HT1080 (cell line): ENCODE results near the gene VPS4A.

DNA sequence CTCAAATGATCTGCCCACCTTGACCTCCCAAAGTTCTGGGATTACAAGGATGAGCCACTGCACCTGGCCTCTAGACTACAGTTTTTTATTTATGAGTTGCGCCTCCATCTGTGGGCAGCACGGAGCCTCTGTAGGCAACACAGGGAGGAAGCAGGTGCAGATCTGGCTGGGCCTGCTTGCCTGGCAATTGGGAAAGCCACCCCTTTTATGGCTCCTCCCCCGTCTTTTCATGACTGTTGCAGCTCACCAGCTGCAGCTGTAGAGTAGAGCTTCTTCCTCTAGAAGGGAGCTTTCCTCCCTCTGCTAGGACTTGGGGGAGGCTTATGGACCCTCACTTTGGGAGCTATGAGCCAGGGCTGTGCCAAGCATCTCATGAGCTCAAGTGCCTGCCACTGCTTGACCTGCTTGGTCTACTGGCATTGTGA is 7.1 kb upstream of the SLC7A6 start:
RAMPAGE:
- cytosol, long total RNA: no peak
- long total RNA: no peak
- nucleus, long total RNA: no peak

GRCh38 chr16:68298088-68298700 is 12.6 kb downstream of the SLC7A6OS start:
RAMPAGE:
- cytosol, long total RNA: no peak
- long total RNA: no peak
- nucleus, long total RNA: no peak

RAMPAGE:
- cytosol, long total RNA: no peak
- long total RNA: no peak
- nucleus, long total RNA: no peak
These were observed 35.1 kb downstream of the PRMT7 start for GRCh38 chr16:68345764-68346379.

GRCh38 chr16:68360923-68361763 is 50.3 kb downstream of the PRMT7 start:
RAMPAGE:
- cytosol, long total RNA: no peak
- long total RNA: no peak
- nucleus, long total RNA: no peak

GRCh38 chr16:68397521-68397982 is 50.8 kb downstream of the SMPD3 start:
RAMPAGE:
- cytosol, long total RNA: no peak
- long total RNA: no peak
- nucleus, long total RNA: no peak

DNA sequence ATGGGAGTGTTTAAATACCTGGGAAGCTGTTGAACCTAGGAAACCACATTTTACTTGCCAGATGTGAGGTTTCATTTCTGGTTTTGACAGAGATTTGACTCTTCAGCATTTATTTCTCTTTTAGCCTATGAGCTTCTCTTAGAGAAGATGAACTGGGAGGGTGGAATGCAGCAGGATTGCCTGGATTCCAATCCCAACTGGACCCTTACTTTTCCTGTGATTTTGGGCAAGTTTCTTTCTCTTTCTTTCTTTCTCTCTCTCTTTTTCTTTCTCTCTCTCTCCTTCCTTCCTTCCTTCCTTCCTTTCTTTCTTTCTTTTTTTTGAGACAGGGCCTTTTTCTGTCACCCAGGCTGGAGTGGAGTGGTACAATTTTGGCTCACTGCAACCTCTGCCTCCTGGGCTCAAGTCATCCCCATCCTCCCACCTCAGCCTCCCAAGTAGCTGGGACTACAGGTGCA is 20.4 kb downstream of the CDH1 start:
RAMPAGE:
- cytosol, long total RNA: no peak
- long total RNA: no peak
- nucleus, long total RNA: no peak

RAMPAGE:
- cytosol, long total RNA: no peak
- long total RNA: no peak
- nucleus, long total RNA: no peak
These were observed 41.5 kb downstream of the CDH1 start for GRCh38 chr16:68778298-68779326.

DNA sequence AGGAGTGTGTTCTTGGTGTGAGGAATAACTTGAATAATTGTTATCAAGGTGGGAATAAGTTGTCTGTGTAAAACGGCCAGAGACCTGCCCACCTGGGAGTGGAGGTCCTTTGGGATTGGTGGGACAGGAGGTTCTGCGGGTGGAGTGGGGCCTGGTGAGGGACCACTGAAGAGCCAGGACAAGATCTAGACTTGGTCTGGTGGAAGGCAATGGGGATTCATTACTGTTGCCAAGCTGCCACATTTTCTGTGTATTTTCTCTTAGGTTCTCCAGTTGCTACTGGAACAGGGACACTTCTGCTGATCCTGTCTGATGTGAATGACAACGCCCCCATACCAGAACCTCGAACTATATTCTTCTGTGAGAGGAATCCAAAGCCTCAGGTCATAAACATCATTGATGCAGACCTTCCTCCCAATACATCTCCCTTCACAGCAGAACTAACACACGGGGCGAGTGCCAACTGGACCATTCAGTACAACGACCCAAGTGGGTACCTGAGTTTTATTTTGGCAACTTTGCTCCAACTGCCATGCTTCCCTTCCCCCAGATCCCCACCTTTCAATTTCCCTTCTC is 21.5 kb upstream of the TANGO6 start:
RAMPAGE:
- cytosol, long total RNA: no peak
- long total RNA: no peak
- nucleus, long total RNA: no peak

RAMPAGE:
- cytosol, long total RNA: no peak
- long total RNA: no peak
- nucleus, long total RNA: no peak
These were observed 16.0 kb upstream of the HAS3 start for GRCh38 chr16:69089475-69089822.

RAMPAGE:
- cytosol, long total RNA: no peak
- long total RNA: no peak
- nucleus, long total RNA: no peak
These were observed 8.9 kb upstream of the VPS4A start for GRCh38 chr16:69302115-69302774.

GRCh38 chr16:69311174-69312262 is at the start of gene VPS4A:
Gene VPS4A (plus strand): TSS chr16:69311350.
RAMPAGE:
- cytosol, long total RNA: no peak
- long total RNA: no peak
- nucleus, long total RNA: no peak

DNA sequence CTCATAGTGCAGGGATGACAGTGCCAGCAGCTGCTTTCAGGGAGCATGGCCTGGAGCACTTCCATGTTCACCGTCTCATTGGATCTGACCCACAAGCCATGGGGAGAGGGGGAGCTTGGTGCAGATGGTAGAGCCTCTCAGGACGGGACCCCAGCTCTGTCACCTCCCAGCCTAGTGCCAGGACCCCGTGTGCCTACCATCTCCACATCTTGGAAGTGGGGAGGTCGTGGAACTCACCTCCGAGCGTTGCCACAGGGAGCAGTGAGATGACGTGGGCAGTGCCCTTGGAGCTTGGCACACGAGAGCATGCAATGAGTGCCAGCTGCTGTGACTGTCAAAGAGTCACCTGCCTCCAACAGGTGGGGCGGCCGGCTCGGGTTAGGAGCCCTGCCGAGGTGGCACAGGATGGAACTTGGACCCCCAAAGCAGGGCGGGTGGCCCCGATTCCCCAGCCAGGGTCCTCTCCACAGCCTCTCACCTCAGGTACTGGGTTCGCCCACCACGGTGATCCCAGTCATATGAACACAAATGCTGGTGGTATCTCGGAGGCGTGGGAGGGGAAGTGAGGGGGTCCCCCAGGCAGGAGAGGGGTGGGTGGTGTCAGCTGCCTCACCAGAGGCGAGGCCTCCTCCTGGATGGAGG is 5.4 kb downstream of the VPS4A start:
RAMPAGE:
- cytosol, long total RNA: no peak
- long total RNA: no peak
- nucleus, long total RNA: no peak

GRCh38 chr16:69323260-69324024 is 6.9 kb downstream of the PDF start:
RAMPAGE:
- cytosol, long total RNA: no peak
- long total RNA: no peak
- nucleus, long total RNA: no peak

GRCh38 chr16:69324050-69325230 is 5.9 kb downstream of the PDF start:
RAMPAGE:
- cytosol, long total RNA: no peak
- long total RNA: no peak
- nucleus, long total RNA: no peak

DNA sequence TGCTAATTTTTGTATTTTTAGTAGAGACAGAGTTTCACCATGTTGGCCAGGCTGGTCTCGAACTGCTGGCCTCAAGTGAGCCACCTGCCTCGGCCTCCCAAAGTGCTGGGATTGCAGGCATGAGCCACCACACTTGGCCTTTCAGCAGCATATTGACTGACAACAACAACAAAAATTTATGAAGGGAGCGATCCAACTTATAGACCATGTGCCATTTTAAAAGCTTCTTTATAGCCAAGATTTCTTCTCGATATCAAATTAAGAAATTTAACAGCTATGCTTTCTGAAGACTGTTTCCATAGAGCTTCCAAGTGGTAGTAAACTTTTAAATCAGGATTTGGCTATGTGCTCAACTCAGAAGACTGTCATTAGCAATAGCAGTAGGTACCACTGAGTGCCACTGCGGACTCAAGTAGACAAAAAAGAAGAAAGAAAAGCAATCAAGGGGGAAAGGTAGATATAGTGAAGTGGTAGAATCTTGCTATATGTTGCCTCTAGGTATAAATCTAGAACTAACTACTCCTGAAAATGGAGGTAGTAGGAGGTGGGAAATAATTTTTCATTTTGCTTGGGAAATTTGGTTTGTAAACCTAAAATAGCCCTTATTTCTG is 36.5 kb downstream of the NQO1 start:
RAMPAGE:
- cytosol, long total RNA: no peak
- long total RNA: no peak
- nucleus, long total RNA: no peak

DNA sequence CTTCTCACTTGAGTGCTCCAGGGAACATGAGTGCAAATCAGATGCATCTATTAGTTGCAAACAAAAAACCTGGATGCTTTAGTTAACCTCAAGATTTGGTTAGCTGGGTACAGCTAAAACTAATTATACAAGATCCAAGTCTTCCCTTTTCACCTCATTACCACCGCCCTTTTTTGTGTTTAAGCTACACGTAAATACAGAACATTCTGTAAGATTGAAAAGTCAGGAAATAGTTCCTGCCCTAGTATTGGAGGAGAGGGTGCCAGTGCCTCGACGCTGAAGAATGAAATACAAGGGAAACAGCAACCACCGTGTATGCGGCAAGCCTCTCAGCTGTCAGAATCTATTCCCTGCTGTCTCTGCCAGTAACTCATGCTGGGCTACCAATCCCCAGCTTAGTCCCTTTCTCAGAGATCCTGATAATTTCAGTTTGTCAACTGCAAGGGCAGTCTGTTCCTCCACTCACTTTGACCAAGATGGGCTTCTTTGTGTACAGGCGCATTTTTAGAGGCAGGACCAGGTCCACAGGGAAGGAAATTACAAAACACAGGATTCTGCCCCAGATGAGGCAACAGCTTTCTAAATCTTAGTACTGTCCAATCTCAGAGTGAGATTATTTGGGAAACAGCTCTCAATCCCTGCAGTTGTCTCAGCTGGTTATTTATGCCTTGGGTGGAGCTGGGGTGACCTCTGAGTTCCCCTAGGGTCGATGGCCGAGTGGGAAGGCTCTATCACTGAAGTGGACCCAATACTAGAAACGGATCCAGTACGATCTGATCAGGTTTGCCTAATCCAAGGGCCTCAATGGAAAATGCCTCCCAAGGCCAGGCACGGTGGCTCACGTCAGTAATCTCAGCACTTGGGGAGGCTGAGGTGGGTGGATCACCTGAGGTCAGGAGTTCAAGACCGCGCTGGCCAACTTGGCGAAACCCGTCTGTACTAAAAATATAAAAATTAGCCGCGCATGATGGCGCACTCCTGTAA is 1.3 kb downstream of the NQO1 start:
RAMPAGE:
- cytosol, long total RNA: no peak
- long total RNA: no peak
- nucleus, long total RNA: no peak

DNA sequence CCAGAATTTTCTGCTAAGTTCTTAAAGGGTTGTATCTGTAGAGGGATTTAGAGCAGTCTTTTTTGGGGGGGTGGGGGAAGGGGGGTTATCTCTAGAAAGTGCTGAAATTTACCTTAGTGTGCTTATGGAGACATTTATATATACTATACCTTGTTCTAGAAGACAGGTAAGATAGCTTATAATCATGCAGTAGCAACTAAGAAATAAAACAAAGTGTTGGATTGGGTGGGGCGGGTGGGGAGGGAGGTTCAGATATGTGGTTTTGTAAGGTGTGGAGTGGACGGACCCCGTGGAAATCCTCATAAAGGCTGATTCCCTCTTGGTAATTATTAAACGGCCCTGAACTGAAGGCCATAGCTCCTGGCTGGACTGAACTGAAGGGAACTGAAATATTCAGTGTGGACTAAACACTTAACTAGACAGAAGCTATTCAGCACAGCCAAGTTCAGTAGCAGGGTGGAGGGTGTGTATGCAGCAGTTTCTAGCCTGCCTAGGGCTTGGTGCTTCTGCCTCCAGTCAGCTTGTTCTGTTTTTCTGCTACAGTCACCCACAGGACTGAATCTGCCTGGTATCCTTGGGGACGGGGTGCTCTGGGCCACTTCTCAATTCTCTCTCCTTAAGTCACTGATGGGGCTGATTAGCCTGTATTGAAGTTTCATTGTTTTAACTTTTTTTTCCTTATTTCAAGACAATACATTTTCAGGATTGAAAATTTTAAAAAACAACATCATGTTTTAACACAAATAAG is 77.0 kb downstream of the WWP2 start:
RAMPAGE:
- cytosol, long total RNA: no peak
- long total RNA: no peak
- nucleus, long total RNA: no peak

DNA sequence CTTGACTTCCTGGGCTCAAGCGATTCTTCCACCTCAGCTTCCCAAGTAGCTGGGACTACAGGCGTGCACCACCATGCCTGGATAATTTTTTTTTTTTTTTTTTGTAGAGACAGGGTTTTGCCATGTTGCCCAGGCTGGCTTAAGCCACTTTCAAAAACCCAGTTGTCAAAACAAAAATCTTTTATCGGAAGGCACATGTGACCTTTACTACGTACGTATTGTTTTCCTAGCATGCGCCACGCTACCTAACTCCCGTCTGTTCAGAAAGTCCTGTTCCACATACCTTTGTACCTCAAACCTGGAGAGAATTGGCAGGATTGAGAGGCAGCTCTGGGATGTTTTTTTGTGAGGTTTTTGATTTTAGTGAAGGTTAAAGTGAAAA is 61.1 kb upstream of the CLEC18A start:
RAMPAGE:
- cytosol, long total RNA: no peak
- long total RNA: no peak
- nucleus, long total RNA: no peak

DNA sequence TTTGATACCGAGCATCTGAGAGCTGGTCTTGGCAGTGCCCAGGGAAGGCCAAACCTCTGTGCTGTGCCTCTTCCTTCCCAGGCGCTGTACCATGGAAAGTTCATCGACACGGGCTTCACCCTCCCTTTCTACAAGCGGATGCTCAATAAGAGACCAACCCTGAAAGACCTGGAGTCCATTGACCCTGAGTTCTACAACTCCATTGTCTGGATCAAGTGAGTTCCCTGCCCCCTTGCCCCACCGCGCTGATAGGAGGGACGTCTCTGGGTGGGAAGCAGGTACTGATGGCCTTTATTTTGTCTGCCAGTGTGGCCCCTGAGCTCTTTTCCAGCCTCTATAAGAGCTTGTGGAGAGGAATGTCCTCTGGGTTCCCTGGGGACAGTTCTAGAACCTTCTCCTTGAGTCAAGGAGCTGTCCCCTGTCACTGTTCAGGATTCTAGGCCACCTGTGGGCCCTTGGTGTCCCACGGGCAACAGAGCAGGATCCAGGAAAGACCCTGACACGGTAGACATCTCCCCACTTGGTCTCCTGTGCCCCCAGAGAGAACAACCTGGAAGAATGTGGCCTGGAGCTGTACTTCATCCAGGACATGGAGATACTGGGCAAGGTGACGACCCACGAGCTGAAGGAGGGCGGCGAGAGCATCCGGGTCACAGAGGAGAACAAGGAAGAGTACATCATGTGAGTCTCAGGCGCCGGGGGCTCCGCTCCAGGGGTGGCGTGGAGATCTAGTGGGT is 15.2 kb upstream of the CLEC18A start:
RAMPAGE:
- cytosol, long total RNA: no peak
- long total RNA: no peak
- nucleus, long total RNA: no peak

DNA sequence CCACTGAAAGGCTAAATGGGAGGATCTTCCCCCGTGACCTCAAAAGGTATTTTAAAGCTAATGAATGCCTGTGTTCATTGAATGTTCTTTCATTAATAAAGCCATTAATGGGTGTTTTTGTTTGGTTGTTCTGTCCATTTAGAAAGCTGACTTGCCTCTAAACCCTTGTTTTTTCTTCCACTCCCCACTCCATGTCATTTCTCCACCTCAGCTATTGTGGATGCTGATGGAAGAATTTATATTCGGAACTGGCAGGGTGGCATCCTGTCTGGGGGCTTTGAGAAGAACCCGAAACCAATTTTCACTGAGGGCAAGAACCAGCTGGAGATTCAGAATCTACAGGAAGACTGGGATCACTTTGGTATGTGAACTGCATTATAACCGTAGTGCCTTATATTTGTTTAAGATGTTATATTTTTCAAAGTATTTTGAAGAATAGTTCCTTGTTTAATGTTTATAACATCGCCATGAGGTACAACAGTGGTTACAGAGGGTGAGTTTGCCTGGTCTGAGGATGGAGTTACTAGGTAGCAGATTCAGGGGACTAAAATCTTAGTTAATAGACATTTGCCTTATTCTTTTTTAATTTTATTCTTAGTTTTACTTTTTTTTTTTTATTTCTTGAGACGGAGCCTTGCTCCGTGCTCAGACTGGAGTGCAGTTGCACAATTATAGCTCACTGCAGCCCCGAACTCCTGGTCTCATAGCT is 18.0 kb downstream of the PDPR start:
RAMPAGE:
- cytosol, long total RNA: no peak
- long total RNA: no peak
- nucleus, long total RNA: no peak